Testis (tissue), 5 donors: ENCODE results near the genes MKRN1 and DENND11.

DNA sequence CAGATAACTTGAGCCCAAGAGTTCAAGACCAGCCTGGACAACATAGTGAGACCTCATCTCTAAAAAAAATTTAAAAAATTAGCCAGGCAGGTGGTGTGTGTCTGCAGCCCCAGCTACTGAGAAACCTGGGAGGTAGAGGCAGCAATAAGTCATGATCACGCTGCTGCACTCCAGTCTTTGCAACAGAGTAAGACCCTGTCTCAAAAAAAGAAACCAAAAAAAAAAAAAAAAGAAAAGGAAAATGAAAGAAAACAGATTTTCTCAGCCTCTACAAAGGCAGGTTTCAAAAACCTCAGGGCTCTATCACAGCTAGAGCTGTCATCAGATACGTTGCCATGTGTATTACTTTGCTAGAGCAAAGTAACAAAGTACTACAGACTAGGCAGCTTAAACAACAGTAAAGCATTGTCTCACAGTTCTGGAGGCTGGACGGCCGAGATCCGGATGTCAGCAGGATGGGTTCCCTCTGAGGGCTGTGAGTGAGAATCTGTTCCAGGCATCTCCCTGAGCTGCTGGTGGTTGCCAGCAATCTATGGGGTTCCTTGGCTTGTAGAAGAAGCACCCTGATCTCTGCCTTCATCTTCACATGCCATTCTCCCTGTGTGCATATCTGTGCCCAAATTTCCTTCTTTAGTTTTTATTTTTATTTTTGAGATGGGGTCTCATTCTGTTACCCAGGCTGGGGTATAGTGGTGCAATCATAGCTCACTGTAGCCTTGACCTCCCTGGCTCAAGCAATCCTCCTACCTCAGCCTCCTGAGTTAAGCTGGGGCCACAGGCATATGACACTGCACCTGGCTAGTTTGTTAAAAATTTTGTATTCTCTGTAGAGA is 48.8 kb upstream of the KDM7A start:
- PRO-cap, 3 experiments, result peak in 3 of 3 experiments; most common plus-strand start position 415 of the sequence (in 3); most common minus-strand start position 332 of the sequence (in 1)
- RAMPAGE, long total RNA, 2 experiments, result no peak in any of the 2 experiments
- RRBS, result no CpG with 5 or more reads among the region's 5 CpGs

GRCh38 chr7:140242262-140243008 is 65.7 kb upstream of the KDM7A start:
- PRO-cap, 3 experiments, result no peak in any of the 3 experiments
- RAMPAGE, long total RNA, 2 experiments, result no peak in any of the 2 experiments
- RRBS, result no CpG with 5 or more reads among the region's 3 CpGs

DNA sequence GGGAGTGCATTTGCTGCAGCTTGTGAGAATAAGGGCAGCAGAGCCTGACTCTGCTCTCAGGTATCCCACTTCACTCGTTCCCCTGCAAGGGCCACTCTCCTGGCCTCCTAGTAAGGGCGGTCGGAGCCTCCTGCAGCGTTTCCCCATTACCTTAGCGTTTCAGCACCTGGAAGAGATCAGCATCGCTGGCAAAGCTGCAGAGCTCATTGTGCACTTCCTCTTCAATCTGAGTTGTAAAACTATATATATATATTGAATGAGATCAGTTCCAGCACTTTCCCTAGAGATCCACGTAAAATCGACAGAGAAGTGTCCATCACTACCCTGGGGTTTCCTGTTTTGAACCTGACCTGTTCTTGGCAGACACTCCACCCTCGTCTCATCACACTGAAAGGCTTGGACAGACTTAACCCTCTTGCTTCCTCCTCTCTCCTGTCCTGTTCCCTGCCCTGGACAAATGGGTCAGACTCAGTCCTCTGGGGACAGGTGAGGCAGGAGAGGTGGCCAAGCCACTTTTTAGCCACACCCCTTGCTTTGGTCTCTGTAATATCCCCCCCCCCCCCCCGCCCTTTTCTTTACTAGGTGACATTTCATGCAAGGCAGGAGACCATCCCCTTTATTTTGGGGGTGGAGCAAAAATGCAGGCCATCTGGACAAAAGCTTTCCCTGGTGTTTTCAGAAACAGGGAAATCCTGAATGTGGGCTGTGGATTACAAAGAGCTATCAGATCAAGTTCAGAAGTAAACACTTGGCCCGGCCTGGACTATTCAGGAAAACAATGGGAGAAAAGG is 83.6 kb upstream of the KDM7A start:
- PRO-cap, 3 experiments, result no peak in any of the 3 experiments
- RAMPAGE, long total RNA, 2 experiments, result no peak in any of the 2 experiments
- RRBS, result no CpG with 5 or more reads among the region's 11 CpGs

DNA sequence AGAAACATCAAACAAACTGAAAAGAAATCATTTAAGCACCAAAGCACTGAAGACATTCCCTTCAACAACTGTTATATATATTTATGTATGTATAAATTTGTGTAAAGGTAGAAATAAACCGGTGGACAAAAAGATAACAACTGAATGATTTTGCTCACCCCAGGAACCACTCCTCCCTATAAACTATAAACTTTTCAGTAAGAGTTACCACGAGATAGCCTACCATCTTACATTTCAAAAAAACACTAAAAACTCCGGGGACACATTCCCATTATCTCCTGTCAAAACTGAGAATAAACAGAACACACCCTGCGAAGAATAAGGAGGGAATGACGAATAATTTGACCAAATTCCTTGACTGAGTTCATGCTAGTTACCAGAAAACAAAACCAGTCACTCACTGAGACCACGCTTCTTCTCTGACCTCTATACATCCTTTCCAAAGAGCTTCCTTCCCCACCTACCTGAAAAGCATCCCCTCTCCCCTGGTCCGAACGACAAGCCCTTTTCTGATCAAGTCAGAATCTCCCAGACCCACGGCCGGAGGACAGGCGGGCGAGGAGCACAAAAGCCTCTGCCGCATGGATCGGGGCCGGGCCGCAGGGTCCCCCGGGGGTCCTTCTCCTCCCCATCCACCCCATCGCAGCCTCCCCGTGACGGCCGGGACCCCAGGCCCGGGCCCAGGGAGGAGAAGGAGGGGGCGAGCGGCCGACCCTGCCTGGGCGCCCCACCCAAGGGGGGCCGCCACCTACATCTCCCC is 581 bp downstream of the SLC37A3 start:
- PRO-cap, 3 experiments, result peak in 1 of 3 experiments; most common plus-strand start position 348 of the sequence (in 1)
- RAMPAGE, long total RNA, 2 experiments, result no peak in any of the 2 experiments
- RRBS, result 3% methylated on average over 18 of the region's 27 CpGs

DNA sequence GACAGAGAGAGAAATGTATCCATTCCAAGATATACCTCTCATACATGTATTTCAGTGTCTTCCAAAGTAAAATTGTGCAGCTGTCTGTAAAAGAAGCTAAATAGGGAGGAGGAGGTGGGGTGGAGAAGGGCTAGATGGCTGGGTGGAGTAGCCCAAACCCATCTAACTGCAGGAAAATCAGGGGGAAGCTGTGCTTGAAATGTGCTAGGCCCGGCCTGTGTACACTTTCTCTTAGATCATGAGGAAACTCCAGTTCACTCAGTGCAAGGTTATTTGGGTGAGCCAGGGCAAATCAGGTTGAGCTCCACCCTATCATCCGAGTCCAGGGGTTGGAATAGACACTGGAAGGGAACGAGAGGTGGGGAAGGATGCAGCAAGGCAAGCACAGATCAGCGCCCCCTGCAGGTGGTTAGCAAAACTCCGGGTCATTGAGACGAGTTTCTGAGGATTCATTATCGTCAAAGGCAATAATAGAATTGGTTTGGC is 35.5 kb downstream of the MKRN1 start:
- PRO-cap, 3 experiments, result no peak in any of the 3 experiments
- RAMPAGE, long total RNA, 2 experiments, result no peak in any of the 2 experiments
- RRBS, result no CpG with 5 or more reads among the region's 7 CpGs

DNA sequence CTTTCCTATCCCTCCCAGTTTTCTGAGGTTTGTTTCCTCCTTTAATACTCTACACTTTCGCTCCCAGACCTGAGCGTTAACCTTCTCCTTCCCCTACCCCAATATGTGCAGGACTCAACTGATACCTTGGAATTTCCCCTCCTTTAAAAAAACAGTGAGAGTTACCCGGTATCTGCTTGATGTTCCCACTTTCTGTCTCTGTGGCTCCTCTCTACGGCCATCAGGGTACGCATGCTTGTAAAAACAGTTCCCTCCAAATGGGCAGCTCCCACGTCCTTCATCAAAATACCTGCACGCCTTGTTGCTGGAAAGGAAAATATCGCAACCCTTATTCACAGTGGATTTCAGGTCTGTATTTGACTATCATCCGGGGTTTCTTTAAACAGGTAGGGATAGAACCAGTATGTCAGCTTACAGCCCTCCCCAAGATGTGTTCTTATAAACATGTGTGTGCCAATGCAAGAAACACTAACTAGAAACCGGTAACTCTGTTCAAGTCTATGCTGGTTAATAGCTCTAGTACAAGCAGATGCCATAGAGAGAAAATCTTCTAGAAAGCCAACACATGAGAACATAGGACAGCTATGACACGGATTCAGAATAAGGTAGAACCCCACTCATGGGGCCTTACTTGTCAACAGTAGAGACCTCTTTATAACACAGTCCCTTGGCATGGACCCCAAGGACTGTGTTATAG is 24.2 kb downstream of the MKRN1 start:
- PRO-cap, 3 experiments, result no peak in any of the 3 experiments
- RAMPAGE, long total RNA, 2 experiments, result no peak in any of the 2 experiments
- RRBS, result 95% methylated on average over 2 of the region's 11 CpGs

- PRO-cap, 3 experiments, result peak in 3 of 3 experiments; most common plus-strand start chr7:140479430 (in 2); most common minus-strand start chr7:140479484 (in 3)
- RAMPAGE, long total RNA, 2 experiments, result start-site peak on the minus strand in 2 of 2 experiments, at chr7:140479357-140479542 at its widest, 45 to 154 reads per replicate
- RRBS, result 4% methylated on average over 13 of the region's 75 CpGs
Observed at GRCh38 chr7:140479040-140479716, at the start of gene MKRN1. Gene MKRN1, minus strand, starts transcription at chr7:140479505.

GRCh38 chr7:140991324-140991593 is 23.5 kb downstream of the MRPS33 start:
- PRO-cap, 3 experiments, result peak in 1 of 3 experiments; most common plus-strand start chr7:140991466 (in 1)
- RAMPAGE, long total RNA, 2 experiments, result no peak in any of the 2 experiments
- RRBS, result no CpG with 5 or more reads among the region's 1 CpG

- PRO-cap, 3 experiments, result no peak in any of the 3 experiments
- RAMPAGE, long total RNA, 2 experiments, result no peak in any of the 2 experiments
- RRBS, result no CpG with 5 or more reads among the region's 20 CpGs
Observed at GRCh38 chr7:141013954-141014578, 686 bp downstream of the MRPS33 start.

GRCh38 chr7:141511131-141512465 is 39.6 kb upstream of the AGK start:
- PRO-cap, 3 experiments, result peak in 2 of 3 experiments; most common minus-strand start chr7:141512216 (in 2)
- RAMPAGE, long total RNA, 2 experiments, result no peak in any of the 2 experiments
- RRBS, result 2% methylated on average over 4 of the region's 48 CpGs

DNA sequence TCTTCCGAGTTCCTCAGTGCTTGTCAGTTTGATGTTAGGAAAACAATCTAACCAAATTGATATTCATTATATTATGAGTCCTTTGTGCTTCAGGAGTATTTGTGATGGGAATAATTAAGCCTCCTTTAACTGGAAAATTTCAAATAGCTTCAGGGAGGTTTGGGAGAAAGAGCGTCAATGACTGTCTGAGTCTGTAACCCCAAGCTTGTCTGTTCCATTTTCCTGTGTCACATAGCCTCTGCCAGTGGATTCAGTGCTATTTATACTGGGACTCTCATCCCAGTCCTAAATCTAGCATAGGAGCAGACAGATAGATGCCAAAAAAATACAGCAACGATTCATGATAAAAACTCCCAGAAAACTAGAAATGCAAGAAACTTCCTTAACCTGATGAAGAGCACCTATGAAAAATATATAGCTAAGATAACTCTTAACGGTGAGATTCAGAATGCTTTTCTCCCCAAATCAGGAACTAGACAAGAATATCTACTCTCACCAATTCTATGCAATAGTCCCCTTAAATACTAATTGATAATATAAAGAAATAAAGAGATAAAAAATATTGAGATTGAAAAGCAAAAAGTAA is 15.8 kb upstream of the AGK start:
- PRO-cap, 3 experiments, result no peak in any of the 3 experiments
- RAMPAGE, long total RNA, 2 experiments, result no peak in any of the 2 experiments
- RRBS, result no CpG with 5 or more reads among the region's 4 CpGs

DNA sequence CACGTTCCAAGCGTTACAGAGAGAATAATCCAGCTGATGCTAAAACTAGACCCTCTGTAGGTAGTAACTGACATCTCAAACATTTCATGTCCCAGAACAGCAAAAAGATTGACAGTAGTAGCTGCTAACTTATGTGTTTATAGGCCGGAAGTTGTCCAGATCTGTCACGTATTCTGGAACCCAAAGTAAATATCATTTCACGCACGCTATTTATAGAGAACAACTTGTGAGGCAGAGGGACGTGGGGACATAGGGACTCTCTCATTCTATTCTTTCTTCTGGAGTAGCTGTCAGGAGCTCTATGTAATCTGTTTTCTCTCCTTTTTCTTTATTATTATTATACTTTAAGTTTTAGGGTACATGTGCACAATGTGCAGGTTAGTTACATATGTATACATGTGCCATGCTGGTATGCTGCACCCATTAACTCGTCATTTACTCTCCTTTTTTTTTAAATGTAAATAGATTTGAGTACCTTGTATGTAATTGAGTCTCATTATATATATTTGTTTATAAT is 22.4 kb downstream of the AGK start:
- PRO-cap, 3 experiments, result no peak in any of the 3 experiments
- RAMPAGE, long total RNA, 2 experiments, result no peak in any of the 2 experiments
- RRBS, result no CpG with 5 or more reads among the region's 8 CpGs

- PRO-cap, 3 experiments, result no peak in any of the 3 experiments
- RAMPAGE, long total RNA, 2 experiments, result no peak in any of the 2 experiments
- RRBS, result no CpG with 5 or more reads among the region's 2 CpGs
Observed at GRCh38 chr7:141585729-141586204, 34.6 kb downstream of the AGK start.

DNA sequence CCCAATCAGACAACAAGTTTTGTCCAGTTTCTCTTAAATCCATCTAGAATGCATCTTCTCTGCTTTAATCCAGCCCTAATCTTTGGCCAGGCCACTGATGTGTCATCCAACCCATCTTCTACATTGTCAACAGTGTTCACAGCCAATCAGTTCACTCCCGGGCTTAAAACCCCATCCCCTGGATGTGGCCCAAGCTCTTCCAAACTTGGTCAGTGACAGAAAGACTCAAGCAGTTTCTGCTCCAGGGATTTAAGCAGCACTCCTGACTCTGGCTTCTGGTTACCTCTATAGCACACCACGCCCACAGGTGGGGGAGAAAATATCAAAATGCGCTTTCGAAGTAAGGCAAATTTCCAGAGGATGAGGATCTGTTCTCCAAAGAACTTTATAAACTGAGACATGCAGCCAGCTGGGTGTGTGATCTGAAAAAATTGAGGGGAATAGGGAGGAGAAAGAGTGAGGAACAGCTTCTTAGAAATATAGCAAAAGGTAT is 35.9 kb downstream of the DENND11 start:
- PRO-cap, 3 experiments, result no peak in any of the 3 experiments
- RAMPAGE, long total RNA, 2 experiments, result no peak in any of the 2 experiments
- RRBS, result no CpG with 5 or more reads among the region's 4 CpGs

DNA sequence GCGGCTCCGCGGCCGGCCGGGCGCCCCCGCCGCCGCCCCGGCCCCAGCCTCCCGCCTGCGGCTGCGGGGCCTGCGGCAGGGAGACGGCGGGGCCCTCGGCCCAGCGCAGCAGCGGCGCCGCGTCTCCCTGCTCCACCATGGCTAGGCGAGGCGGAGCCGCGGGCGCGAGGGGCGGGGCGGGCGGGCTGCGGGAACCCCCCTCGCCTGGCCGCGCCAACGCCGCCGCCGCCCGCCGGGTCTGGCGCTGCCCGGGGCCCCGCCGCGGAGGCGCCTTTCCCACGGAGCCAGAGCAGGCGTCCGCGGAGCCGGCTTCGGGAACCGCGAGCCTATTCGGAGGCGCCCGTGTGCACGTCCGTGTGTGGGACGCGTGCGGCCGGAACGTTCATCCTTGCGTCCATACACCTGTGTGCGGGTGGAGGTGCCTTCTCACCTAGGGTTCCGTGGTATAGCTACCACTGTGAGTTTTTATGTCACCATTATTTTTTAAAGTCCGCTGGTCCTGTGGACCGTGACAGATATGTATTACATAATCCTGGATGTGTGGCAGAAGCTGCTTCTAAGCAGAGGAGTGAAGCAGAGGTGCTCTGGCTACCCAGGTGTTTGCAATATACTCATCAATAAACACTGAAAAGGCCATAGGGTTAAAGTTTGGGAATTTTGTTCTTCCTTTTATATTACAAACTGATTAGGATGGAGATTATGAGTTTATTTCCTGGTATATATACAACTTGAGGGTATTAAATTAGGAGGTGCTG is at the start of gene DENND11:
Gene DENND11, minus strand, starts transcription at position 152 of the 755 bp plus-strand sequence.
- PRO-cap, 3 experiments, result peak in 3 of 3 experiments; most common plus-strand start position 236 of the sequence (in 1); most common minus-strand start position 143 of the sequence (in 3)
- RAMPAGE, long total RNA, 2 experiments, result no peak in any of the 2 experiments
- RRBS, result 1% methylated on average over 22 of the region's 70 CpGs

GRCh38 chr7:141760575-141761772 is 2.9 kb upstream of the TAS2R3 start:
- PRO-cap, 3 experiments, result no peak in any of the 3 experiments
- RAMPAGE, long total RNA, 2 experiments, result no peak in any of the 2 experiments
- RRBS, result no CpG with 5 or more reads among the region's 4 CpGs

GRCh38 chr7:142587597-142588061 is 161.6 kb upstream of the PRSS1 start:
- PRO-cap, 3 experiments, result peak in 3 of 3 experiments; most common plus-strand start chr7:142587837 (in 3)
- RAMPAGE, long total RNA, 2 experiments, result no peak in any of the 2 experiments
- RRBS, result no CpG with 5 or more reads among the region's 2 CpGs

DNA sequence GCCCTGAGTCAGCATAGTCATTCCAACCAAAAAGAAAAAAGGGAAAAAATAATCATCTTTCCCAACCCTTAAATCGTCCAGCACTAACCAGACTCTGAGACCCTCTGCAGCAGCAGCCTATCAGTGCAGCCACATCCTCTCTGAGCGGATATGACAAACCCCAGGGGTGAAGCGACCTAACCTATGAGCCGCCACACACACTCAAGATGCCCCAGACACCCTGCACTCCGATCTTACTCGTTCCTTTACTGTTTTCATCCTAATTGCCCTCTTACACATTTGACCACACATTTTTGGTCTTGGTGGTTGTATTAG is 37.6 kb upstream of the PRSS1 start:
- PRO-cap, 3 experiments, result no peak in any of the 3 experiments
- RAMPAGE, long total RNA, 2 experiments, result no peak in any of the 2 experiments
- RRBS, result no CpG with 5 or more reads among the region's 6 CpGs

DNA sequence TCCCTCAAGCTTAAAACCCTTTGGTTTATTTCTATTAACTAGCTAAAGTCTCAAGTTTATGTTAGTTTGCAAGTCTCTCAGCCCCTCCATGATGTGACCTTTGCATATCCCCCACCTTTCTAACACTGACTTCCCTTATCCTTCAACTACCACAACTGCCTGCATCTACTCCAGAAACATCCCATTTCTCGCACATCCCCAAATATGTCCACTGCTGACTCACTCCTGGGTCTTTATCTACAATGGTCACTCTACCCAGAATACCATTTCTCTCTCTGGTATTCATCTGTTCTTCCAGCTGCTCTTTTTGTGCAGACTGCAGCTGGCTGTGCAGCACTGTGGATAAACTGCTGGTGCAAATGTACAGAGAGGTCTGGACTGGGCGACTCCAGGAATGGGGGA is 32.7 kb upstream of the PRSS1 start:
- PRO-cap, 3 experiments, result no peak in any of the 3 experiments
- RAMPAGE, long total RNA, 2 experiments, result no peak in any of the 2 experiments
- RRBS, result no CpG with 5 or more reads among the region's 2 CpGs

GRCh38 chr7:142874778-142875249 is 10.7 kb downstream of the TRPV6 start:
- PRO-cap, 3 experiments, result peak in 1 of 3 experiments; most common plus-strand start chr7:142875019 (in 1)
- RAMPAGE, long total RNA, 2 experiments, result no peak in any of the 2 experiments
- RRBS, result 92% methylated on average over 4 of the region's 6 CpGs